ENCODE measurements around a stretch of chr5.

GRCh38 chr5:16900960-16901815 is 34.9 kb downstream of the MYO10 start:
- PRO-cap, result no peak
- RRBS, result no CpG with 5 or more reads among the region's 17 CpGs

DNA sequence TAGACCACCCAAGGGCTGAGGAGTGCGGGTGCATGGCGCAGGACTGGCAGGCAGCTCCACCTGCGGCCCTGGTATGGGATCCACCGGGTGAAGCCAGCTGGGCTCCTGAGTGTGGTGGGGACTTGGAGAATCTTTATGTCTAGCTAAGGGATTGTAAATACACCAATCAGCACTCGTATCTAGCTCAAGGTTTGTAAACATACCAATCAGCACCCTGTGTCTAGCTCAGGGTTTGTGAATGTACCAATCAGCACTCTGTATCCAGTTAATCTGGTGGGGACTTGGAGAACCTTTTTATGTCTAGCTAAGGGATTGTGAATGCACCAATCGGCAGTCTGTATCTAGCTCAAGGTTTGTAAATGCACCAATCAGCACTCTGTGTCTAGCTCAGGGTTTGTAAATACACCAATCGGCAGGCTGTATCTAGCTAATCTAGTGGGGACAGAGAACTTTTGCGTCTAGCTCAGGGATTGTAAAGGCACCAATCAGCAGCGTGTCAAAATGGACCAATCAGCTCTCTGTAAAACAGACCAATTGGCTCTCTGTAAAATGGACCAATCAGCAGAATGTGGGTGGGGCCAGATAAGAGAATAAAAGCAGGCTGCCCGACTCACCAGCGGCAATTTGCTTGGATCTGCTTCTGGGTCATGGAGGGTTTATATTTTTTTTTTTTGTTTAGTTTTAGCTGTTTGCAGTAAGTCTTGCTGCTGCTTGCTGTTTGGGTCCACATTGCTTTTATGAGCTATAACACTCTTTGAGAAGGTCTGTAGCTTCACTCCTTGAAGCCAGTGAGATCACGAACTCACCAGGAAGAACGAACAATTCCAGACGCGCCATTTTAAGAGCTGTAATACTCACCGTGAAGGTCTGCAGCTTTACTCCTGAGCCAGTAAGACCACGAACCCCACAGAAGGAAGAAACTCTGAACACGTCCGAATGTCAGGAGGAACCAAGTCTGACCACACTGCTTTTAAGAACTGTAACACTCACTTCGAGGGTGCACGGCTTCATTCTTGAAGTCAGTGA is 126.8 kb upstream of the MYO10 start:
- PRO-cap, result no peak
- RRBS, result no CpG with 5 or more reads among the region's 21 CpGs

GRCh38 chr5:17217963-17219088 is 895 bp downstream of the BASP1 start:
- PRO-cap, result no peak
- RRBS, result 3% methylated on average over 15 of the region's 78 CpGs

GRCh38 chr5:17229239-17229733 is 11.9 kb downstream of the BASP1 start:
- PRO-cap, result no peak
- RRBS, result no CpG with 5 or more reads among the region's 4 CpGs

DNA sequence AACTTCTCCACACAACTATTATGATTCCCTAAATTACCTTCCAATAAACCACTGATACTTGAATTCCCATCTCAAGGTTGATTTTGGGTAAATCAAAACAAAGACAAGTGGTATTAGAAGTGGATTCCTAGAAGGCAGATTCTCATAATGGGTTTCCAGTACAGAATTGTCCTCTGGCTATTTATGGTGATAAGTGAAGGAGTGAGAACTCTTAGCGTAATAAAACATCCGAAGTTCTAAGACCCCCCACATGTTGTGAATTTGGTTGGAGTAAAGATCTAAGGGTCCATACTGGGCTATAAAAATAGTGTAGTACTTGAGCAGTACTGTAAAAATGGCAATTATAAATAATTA is 627.5 kb upstream of the CDH18 start:
- PRO-cap, result no peak
- RRBS, result no CpG with 5 or more reads among the region's 2 CpGs

- PRO-cap, result no peak
- RRBS, result no CpG with 5 or more reads among the region's 23 CpGs
Observed at GRCh38 chr5:21484479-21484986, 1368.6 kb downstream of the CDH12 start.

DNA sequence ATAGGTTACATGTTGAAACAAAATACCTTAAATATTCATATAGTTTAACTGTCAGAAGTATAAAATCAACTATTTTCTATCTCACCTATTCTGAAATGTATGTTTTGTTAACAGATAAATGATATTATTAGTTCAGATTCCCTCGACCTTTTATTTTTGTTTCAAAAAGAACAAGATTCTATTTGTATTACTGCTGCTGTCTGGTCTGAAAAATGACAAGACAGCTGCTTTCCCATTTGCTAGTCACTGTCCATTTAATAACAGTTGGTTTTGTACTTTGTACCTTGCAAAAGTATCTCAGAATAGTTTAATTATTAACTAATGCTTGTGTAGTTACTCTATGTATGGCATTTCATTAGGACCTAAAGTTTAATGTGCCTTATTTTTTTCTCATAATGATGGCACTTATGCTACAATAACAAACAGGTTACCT is 134.4 kb downstream of the CDH10 start:
- PRO-cap, result no peak
- RRBS, result no CpG with 5 or more reads among the region's 1 CpG

GRCh38 chr5:27471848-27473283 is 434.0 kb upstream of the CDH9 start:
- PRO-cap, result no peak
- RRBS, result no CpG with 5 or more reads among the region's 18 CpGs

- PRO-cap, result unidirectional peak, plus-strand start at chr5:28397813
- RRBS, result no CpG with 5 or more reads among the region's 4 CpGs
Observed at GRCh38 chr5:28397536-28398061, 1359.2 kb upstream of the CDH9 start.

GRCh38 chr5:28808878-28809614 is 1770.7 kb upstream of the CDH9 start:
- PRO-cap, result no peak
- RRBS, result no CpG with 5 or more reads among the region's 35 CpGs

GRCh38 chr5:31133284-31133984 is 60.1 kb upstream of the CDH6 start:
- PRO-cap, result no peak
- RRBS, result no CpG with 5 or more reads among the region's 5 CpGs

GRCh38 chr5:31937118-31938145 is 236.7 kb downstream of the GOLPH3 start:
- PRO-cap, result no peak
- RRBS, result no CpG with 5 or more reads among the region's 15 CpGs

DNA sequence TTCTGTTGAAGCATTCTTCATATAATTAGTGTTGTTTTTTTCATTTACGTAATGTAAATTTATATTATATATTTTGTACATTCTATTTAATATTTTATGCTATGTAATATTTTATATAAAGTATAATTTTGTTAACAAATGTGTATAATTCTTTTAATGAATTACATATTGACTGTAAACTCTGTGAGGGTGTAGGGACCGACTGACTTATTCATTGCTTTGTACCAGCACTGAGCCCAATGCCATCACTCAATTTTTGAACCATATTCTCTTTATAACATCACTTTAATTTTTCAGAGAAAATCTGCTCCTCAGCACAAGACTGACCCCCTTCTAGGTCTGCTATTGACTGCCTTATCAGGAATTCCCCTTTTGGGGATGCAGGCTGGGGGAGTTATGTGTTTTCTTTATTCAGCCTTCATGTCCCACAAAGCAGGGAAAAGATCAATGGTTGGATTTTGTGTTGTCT is 213.3 kb downstream of the GOLPH3 start:
- PRO-cap, result no peak
- RRBS, result no CpG with 5 or more reads among the region's 2 CpGs

- PRO-cap, result no peak
- RRBS, result no CpG with 5 or more reads among the region's 7 CpGs
Observed at GRCh38 chr5:32071676-32072059, 102.5 kb downstream of the GOLPH3 start.

DNA sequence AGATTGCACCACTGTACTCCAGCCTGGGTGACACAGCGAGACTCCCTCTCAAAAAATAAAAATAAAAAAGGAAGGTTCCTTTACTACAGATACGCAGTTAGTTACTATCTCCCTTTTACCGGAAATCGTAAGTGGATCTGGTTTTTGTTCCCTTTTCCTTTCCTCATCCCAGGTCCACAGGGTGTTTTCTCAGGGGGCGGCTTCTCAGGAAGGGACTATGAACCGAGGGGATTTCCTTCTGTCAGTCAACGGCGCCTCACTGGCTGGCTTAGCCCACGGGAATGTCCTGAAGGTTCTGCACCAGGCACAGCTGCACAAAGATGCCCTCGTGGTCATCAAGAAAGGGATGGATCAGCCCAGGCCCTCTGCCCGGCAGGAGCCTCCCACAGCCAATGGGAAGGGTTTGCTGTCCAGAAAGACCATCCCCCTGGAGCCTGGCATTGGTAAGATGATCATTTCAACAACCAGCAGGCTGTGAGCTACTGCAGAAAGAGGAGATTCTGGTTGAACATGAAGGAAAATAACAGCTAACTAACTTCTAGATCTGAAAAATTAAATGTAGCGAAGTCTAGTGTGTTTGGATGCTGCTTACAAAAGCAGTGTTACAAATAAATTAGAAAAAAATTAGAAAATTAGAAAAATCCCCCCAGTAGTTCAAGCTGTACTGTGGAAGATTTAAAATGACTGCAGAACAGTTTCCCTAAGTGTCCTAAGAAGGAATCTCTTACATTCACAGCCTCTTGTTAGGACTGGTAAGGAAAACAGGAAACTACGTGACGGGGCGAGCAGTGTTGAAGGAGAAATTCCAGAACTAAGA is 75.7 kb downstream of the GOLPH3 start:
- PRO-cap, result no peak
- RRBS, result 80% methylated on average over 2 of the region's 15 CpGs

GRCh38 chr5:32099872-32101015 is 73.9 kb downstream of the GOLPH3 start:
- PRO-cap, result no peak
- RRBS, result no CpG with 5 or more reads among the region's 16 CpGs

GRCh38 chr5:32206885-32207376 is 32.8 kb upstream of the GOLPH3 start:
- PRO-cap, result no peak
- RRBS, result no CpG with 5 or more reads among the region's 8 CpGs

- PRO-cap, result no peak
- RRBS, result no CpG with 5 or more reads among the region's 2 CpGs
Observed at GRCh38 chr5:32251375-32251583, 61.5 kb downstream of the MTMR12 start.

DNA sequence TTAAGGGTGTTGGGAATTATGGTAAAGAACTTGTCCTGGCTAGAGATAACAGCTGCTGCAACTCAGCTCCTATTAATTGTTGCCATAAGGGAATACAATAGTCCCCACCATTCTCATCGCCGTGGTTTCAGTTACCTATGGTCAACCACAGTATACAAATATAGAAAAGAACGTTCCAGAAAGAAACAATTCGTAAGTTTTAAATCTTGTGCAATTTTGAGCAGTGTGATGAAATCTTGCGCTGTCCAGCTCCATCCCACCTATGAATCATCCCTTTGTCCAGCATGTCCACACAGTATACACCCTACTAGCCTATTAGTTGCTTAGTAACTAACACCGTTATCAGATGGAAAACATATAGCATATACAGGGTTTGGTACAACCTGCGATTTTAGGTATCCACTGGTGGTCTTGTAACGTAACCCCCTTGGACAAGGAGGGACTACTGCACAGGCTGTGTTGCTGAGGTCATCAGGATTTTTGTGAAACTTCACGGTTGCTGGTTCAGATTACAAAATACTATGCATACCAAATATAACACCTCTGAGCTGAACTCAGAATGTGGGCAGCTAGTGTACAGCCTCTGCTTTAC is 53.5 kb downstream of the ZFR start:
- PRO-cap, result no peak
- RRBS, result no CpG with 5 or more reads among the region's 9 CpGs

DNA sequence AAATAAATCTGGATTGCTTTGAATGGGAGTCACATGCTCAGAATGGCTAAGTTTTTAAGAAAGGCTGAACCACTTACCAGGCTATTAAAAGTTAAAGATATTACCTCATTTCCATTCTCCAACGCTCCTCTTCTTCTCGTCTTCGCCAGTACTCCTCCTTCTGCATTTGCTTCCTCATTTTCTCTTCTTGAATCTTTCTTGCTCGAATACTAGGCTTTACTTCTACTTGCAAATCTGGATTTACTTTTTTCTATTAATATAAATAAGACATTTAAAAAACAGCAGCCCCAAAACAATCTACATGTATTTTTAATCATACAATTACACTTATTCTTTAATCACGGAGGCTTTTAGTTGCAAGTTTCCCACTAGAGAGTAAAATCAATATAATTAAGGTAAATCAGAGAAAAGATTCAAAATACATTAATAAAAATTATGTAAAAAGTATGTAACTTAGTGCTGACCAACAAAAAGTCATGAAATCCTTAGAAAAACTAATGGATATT is 49.4 kb downstream of the ZFR start:
- PRO-cap, result no peak
- RRBS, result no CpG with 5 or more reads among the region's 5 CpGs

Data from kidney (tissue), 2 donors.